HL-60 (cell line): ENCODE data around the gene BUB1B.

DNA sequence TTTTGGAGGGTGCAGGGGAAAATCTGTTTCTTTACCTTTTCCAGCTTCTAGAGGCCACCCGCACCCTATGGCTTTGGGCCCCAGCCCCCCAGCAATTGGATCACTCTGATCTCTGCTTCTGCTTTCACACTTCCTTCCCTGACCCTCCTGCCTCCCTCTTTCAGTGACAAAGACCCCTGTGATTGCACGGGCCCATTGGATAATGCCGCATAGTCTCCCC is 255.6 kb upstream of the RASGRP1 start:
- RRBS: no CpG with 5 or more reads among the region's 3 CpGs

- RRBS: no CpG with 5 or more reads among the region's 3 CpGs
These were observed 330.4 kb upstream of the THBS1 start for GRCh38 chr15:39250486-39250914.

DNA sequence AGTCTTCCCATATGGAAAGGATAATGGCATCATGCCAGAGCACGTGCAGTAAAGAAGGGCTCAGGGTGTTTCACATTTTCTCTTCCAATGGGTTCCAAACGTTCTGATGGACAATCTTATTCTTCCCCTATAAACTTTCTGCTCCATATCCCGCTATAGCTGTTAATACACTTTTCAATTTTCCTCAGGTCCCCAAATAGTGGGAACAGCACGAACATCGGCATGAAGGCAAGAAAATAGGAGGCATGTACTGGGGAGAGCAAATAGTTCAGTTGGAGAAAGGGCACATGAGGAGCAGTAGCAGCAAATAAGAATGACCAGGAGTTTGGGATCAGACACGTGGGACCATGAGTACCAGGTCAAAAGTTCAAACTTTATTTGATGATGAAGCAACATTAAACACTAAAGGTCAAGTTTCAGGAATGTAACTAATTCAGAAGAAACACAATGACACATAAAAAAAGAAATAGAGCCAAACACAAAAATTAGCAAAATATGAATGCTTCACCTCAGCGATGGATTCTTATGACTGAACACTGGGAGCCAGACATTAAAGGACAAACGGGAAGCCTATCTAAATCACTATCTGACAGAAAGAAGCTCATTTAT is 217.2 kb upstream of the THBS1 start:
- RRBS: no CpG with 5 or more reads among the region's 8 CpGs

DNA sequence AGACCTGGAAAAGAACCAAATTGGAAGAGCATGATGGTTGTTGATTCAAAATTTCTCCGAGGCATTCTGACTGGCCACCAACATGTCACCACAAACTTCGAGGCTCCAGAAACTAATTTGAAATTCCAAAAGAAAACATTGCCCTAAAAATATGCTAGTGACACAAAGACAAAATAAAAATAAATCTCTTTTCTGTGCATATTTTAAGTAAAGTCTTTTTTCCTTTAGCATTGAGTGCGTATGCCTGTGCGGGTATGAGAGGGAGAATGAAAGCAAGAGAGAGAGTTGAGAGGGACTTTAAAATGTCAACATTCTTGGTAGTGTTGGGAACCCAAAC is 147.0 kb upstream of the THBS1 start:
- RRBS: no CpG with 5 or more reads among the region's 4 CpGs

GRCh38 chr15:39458561-39458997 is 122.3 kb upstream of the THBS1 start:
- RRBS: no CpG with 5 or more reads among the region's 2 CpGs

GRCh38 chr15:39592978-39593877 is 12.3 kb downstream of the THBS1 start:
- RRBS: no CpG with 5 or more reads among the region's 18 CpGs

- RRBS: no CpG with 5 or more reads among the region's 4 CpGs
These were observed 83.8 kb downstream of the FSIP1 start for GRCh38 chr15:39698731-39699367.

GRCh38 chr15:40069132-40069860 is 30.3 kb upstream of the SRP14 start:
- RRBS: 41% methylated on average over 5 of the region's 25 CpGs

DNA sequence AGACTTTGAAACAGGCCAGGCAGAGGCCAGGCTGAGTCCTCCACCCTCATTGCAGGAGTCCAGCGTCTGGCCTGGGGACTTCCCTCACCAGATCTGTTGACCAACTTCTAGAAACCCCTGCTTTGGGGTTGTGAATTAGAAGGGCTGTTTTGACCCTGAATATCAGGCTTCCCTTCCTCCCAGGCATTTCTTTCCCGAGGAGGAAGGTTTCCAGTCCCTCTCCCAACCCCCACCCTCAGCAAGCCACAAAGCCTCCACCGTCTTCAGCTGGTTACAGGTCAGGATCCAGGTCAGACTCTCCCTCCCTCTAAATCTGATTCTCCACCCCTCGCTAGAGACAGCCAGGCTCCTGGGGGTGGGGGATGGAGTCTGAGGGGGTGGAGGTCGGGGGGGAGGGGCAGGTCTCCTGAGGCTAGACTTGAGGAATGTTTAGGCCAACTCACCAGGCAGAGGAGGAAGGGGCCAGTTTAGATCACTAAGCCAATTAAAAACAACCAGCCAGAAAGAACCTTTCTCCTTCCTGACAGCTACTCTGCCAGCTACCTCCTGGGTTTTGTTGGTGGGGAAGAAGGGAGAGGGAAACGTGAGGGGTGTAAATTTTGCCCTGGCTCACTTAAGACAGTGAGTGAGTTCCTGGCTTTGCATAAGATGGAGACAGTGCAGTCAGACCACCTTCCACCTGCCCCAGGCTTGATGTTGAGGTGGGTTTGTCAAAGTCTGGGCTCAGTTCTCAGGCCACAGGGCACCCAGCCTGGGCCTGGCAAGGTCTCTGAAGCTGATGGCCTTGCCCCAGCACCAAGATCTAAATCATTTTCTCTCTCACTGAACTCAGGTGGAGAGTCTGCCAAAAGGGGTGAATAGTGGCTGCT is 19.6 kb downstream of the BMF start:
- RRBS: no CpG with 5 or more reads among the region's 6 CpGs

DNA sequence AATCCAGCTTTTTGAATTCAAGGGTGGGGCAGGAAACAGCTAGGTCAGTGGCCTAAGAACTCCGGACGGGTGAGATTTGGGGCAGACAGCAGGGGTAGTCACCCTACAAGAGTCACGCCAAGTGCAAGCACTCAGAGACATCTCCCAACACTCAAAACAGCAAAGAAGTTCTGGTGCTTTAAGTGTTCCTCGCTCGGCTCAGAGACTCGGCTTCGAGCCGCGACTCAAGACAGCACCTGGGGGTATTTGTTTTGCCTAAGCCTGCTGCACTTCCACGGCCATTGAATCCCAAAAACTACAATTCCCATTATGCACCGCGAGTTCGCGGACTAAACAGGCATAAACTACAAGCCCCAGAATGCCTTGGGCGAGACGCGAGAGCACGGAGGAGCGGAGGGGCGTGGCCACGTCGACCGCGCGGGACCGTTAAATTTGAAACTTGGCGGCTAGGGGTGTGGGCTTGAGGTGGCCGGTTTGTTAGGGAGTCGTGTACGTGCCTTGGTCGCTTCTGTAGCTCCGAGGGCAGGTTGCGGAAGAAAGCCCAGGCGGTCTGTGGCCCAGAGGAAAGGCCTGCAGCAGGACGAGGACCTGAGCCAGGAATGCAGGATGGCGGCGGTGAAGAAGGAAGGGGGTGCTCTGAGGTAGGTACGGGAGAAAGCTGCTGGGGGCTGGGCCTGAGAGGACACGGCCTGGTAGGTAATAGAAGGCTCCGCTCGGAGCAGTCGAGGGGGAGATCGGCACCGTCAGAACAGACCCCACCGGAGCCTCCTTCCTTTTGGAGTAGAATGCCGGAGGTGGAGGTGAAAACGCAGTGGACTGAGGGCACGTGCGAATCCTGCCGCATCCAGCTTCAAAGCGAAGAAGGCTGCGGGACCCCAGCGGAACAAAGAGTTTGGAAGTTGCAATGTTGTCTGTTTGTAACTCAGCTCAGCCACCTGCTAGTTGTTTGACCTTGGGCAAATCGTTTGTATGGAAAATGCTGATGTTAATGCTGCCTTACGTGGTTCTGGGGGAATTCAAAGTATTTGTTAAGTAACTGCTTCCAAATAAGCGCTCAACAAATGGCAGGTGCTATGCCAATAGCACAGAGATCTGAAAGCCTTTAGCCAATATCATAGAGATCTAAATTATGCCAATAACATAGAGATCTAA is at the start of gene BUB1B:
Gene BUB1B (plus strand): TSS at position 455 of the 1,152 bp plus-strand sequence.
- RRBS: no CpG with 5 or more reads among the region's 56 CpGs

- RRBS: 7% methylated on average over 25 of the region's 57 CpGs
These were observed 4.4 kb upstream of the BAHD1 start for GRCh38 chr15:40436004-40437075.

- RRBS: 3% methylated on average over 49 of the region's 84 CpGs
These were observed 856 bp downstream of the BAHD1 start for GRCh38 chr15:40441520-40442097.

- RRBS: 100% methylated on average over 1 of the region's 26 CpGs
These were observed 15.5 kb downstream of the CHST14 start for GRCh38 chr15:40486201-40486709.

- RRBS: no CpG with 5 or more reads among the region's 15 CpGs
These were observed 2.9 kb upstream of the C15orf62 start for GRCh38 chr15:40766724-40767375.

DNA sequence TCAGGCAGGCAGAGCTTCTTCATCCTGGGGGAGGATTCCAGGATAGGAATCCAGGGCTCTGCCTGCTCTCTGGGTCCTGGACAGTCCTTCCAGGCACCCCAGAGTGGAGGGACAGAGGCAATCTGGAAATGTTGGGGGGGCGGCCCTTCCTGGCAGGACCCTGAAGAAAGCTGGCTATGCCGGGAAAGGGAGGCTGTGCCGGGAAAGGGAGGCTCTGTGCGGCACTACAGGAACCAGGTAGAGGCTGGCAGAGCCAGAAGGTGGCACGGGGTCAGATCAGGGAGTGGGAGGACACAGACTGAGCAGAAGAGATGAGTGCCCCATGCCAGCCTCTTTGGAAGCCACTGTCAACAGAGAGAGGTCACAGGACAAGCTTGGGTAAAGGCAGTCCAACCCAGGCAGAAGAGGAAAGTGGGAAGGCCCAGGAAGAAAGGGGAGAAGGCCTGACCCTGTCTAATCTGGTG is 1.4 kb downstream of the C15orf62 start:
- RRBS: no CpG with 5 or more reads among the region's 5 CpGs

- RRBS: 52% methylated on average over 6 of the region's 15 CpGs
These were observed 12.7 kb downstream of the VPS18 start for GRCh38 chr15:40906950-40907403.

DNA sequence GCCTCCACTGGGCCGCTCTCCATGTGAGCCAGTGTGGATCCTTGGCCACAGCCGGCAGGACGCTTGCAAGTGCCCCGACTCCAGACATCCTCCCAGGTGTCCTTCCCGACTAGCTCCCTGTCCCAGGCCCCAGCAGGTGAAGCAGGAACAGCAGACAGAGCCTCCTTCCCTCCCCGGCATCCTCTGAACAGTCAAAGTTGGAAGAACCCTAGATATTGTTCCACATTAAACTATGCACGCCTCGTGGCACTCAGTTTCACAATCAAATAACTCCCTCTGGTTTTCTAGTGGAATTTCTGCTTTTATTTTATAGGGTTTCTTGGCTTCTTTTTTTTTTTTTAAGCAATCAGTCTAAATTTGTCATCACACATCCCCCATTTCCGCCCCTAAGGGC is 15.8 kb downstream of the VPS18 start:
- RRBS: no CpG with 5 or more reads among the region's 9 CpGs

DNA sequence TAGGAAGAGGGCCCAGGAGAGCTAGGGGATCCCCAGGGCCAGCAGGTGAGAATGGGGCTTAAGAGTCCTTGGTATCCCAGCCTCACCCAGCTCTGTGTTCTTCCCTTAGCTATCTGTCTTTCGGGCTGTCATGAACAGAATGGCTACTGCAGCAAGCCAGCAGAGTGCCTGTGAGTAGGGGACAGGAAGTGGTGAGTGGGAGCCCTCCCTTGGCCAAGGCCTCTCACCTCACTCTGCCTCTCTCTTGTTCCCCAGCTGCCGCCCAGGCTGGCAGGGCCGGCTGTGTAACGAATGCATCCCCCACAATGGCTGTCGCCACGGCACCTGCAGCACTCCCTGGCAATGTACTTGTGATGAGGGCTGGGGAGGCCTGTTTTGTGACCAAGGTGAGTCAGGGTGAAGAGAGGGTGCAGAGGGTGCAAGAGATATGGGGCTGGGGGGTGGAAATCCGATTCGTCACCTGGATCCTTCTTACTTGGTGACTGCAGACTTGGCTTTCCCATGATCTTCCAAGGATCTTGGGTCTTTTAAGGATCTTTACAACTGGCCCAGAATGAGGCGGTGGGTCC is 3.0 kb downstream of the DLL4 start:
- RRBS: no CpG with 5 or more reads among the region's 9 CpGs

GRCh38 chr15:40932631-40933102 is 3.5 kb downstream of the DLL4 start:
- RRBS: no CpG with 5 or more reads among the region's 11 CpGs

GRCh38 chr15:40941079-40942189 is 11.8 kb upstream of the CHAC1 start:
- RRBS: 2% methylated on average over 52 of the region's 92 CpGs